Neural cell (in vitro differentiated cells): ENCODE measurements around a stretch of chr22.

DNA sequence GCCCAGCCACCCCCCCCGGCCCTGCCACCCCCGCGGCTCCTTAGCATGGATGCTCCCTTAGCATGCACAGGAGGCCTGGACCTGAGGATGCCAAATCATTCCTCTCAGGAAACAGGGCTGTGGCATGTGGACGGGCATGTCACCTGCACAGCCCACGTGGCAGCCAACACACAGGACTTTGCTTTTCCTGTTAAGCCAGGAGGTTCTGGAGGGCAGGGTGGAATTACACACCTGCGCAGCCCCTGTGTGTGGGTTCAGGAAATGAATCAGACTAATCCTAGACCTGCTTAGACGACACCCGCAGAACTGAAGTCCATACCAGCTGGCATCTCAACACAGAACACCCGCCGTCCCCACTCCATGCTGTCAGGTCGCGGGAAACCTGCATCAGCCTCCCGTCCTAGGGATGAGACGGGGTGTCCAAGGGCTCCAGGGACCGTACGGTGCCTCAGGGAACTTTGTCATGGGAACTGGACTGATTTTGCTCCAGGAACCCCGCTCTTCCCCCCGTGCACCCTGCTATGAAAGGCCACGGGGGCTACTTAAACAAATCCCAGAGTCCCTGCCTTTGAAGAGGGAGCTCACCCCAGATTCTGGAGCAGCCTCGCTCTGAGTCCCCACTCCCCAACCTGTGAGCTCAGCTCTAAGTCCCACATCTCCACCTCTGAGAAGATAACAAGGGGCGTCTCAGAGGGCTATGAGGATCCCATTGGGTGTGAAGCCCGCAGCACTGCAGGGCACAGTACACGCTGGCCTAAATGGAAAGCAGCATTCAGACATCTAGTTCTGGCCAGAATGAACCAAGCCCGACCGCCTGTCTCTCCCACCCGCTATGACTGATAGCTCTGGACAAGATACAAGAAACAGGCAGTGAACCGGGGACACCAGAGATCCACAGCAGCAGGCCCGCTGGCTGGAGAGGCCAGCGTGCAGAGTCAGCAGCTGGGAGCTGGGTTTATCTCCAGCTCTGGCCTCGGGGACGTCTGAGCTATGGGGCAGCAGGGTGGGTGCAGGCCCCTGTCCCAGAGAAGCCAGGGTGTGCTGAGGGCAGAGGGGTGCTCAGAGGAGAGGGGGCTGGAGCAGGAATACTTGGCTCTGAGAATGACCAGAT is 9.9 kb downstream of the CERK start:
- RAMPAGE, long total RNA: no peak

DNA sequence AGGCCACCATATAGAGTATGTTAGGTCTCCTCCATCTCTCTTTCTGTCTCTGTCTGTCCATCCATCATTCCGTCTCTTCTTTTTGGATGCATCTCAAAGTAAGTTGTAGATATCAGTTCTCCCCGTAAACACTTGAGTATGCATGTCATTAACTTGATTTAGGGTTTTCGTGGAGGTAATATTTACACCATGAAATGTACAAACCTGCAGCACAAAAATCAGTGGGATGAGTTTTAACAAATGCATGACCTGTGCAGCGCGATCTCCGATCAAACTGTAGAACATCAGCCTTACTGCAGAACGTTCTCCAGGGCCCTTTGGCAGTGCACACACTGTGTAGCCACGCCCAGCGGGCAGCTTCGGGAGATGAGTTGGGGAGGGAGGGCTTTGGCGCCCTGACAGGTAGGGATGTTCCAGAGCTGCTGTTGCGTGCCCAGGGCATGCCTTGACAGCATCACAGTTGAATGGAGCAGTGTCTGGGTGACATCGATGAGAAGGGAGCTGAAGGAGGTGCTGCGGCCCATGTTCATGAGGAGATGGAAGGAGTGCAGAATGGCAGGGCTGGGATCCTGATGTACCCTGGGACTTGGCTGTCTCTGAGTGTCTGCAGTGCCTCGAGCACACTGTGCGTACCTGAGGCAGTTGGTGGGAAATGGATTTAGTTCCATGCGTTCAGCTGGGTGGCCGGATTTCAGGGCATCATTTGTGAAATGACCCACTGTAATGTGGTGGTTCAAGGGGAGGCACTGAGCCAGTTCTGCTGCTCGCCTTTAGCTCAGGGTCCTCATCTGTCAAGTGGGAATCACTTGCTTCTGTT is 80.2 kb downstream of the TBC1D22A start:
- RAMPAGE, long total RNA: no peak

DNA sequence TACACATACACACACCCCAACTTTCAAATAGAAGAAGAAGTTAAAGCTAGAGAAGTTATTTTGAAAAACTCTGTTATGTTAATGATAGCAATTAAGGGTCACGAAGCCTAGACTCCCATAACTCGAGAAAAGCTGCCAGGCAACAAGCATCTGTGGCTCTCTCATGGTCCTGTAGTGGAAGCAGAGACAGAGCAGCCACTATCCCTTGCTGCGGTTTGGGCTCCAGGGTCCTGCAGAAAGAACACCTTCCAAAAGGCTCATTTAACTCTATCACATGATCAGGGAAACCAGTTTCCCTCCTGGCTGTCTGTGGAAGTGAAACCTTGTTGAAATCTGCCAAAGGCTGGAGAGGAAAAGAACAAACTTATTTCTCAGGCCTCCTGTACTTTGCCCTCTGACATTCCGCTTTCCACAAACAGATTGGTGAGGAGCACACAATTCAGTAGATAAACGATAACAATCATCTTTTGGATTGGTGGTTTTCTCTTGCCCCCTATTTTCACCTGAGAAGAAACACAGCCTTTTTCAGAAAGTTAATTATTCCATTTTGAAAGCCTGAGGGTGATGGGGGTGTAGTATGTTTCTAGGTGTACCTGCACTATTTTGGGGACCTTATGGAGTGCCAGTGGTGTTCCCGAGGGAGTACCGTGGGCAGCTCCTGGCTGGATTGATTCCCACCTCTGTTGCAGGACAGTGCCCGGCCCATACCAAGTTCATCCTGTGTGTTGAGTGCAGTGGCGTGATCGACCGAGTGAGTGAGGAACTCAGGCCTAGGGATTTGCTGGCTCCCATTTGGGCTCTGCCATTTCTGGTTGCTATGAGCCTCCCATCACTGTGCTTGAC is 101.9 kb downstream of the TBC1D22A start:
- RAMPAGE, long total RNA: no peak

- RAMPAGE, long total RNA: no peak
Measured at GRCh38 chr22:46903005-46903482, 140.6 kb downstream of the TBC1D22A start.

GRCh38 chr22:46934798-46935340 is 172.4 kb downstream of the TBC1D22A start:
- RAMPAGE, long total RNA: no peak

DNA sequence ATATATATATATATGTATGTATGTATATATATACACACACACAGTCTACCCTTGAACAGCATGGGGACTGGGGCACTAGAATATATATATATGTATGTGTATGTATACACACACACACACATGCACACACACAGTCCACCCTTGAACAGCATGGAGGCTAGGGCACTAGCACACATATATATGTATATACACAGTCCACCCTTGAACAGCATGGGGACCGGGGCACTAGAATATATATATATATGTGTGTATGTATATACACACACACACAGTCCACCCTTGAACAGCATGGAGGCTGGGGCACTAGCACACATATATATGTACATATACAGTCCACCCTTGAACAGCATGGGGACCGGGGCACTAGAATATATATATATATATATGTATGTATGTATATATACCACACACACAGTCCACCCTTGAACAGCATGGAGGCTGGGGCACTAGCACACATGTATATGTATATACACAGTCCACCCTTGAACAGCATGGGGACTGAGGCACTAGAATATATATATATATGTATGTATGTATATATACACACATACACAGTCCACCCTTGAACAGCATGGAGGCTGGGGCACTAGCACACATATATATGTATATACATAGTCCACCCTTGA is 178.1 kb downstream of the TBC1D22A start:
- RAMPAGE, long total RNA: no peak

DNA sequence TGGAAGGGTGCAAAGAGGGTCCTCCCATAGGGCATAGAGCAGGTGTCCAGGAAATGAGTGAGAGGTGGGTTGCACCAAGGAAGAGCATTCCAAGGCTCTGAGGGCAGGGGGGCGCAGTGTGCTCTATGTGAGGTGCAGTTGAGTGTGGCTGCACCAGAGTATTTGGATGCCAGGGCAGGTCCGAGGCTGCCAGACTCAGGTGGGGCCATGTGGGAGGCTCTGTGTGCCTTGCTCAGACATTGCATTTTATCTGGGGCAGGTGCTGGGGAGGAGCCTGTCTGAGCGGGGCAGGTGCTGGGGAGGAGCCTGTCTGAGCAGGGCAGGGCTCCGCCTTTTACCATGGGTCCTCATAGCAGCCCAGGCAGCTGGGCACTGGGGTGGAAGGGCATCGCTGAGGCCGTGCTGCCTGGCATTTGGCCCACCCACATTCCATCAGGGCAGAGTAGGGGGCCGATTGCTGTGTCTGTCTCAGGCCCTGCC is 281.3 kb downstream of the TBC1D22A start:
- RAMPAGE, long total RNA: no peak

GRCh38 chr22:47089879-47090160 is 327.4 kb downstream of the TBC1D22A start:
- RAMPAGE, long total RNA: no peak

DNA sequence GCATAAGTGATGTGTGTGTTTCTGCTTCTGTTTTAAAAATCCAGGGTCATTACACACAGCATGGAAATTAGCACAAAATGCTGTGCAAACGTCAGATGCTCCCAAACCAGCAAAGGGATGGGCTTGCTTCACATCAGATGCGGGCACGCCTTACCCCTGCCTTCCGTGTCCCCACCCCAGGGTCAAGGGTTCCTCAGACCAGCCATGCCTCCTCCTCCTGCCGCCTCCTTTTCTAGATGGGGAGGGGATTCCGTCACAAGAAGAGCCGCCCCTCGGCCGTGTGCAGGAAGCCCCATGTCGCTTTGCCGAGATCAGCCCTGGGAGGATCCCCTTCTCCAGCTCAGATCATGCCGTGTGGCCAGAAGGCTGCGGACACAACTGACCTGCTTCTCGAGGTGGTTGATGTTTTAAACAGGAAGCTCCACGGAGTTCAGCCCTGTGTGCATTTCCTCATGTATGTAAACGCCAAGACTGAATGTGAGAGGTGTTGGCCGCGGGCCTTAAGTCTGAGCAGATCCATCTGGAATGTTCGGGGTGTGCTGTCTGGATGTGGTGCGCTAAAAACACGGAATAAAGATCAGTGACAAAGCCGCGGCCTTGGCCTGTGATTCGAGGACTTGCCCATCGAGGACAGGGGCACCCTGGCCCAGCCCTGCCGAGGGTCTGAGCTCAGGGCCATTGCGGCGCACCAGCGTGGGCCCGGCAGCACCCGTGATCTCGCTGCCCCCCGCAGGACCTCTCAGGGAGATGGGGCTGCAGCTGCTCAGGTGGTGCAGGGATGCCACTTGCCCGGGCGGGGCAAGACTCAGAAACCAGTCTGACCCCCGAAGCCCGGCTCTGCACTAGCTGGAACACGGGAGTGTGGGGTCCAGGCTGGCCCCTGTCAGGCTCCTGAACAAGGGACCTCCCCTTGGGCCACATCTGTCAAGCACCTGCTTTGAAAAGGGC is 412.9 kb downstream of the TBC1D22A start:
- RAMPAGE, long total RNA: no peak

GRCh38 chr22:47277777-47278165 is 515.3 kb downstream of the TBC1D22A start:
- RAMPAGE, long total RNA: no peak

DNA sequence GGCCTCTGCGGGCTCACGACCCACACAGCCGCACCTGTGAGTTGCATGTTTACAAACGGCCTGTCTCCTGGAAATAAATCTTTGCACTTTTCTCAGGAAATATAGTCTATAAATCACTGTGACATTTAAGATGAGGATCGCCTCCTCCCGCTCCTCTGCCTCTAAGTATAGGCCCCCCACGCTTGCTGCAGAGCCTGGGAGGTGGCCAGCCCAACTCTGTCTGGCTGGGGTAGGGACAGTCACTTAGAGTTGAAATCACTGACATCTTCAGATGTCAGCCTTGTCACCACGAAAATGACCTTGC is 854.8 kb upstream of the TAFA5 start:
- RAMPAGE, long total RNA: no peak

- RAMPAGE, long total RNA: no peak
Measured at GRCh38 chr22:47703747-47704176, 785.6 kb upstream of the TAFA5 start.

GRCh38 chr22:47788455-47788718 is 701.0 kb upstream of the TAFA5 start:
- RAMPAGE, long total RNA: no peak

DNA sequence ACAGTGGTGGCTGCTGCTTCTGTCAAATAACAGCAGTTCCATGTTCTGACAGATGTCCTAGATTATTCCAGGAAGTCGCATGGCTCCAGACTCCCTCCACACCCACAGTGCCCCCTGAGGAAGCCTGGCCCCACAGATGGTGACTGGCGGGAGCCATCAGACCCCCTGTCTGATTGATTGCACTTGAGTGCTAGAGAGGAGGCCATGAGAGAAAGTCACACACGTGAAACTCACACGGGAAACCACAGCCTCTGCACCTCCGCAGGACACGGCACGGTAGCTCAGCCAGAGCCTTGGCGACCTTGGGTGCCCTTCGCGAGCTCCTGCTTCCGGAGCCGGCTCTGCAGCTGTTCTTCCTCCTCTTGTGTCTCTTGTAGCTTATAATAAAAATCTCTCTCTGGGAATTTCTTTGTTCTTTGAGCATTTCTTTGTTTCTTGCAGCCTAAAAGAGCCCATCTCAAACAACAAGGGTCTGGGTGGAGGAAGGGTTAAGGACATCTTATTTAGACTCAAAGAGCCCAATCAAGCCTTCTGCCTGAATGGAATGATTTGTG is 570.8 kb upstream of the TAFA5 start:
- RAMPAGE, long total RNA: no peak

GRCh38 chr22:48277054-48277519 is 212.3 kb upstream of the TAFA5 start:
- RAMPAGE, long total RNA: no peak

- RAMPAGE, long total RNA: no peak
Measured at GRCh38 chr22:48369936-48370423, 119.4 kb upstream of the TAFA5 start.

- RAMPAGE, long total RNA: no peak
Measured at GRCh38 chr22:48477343-48477860, 12.0 kb upstream of the TAFA5 start.

DNA sequence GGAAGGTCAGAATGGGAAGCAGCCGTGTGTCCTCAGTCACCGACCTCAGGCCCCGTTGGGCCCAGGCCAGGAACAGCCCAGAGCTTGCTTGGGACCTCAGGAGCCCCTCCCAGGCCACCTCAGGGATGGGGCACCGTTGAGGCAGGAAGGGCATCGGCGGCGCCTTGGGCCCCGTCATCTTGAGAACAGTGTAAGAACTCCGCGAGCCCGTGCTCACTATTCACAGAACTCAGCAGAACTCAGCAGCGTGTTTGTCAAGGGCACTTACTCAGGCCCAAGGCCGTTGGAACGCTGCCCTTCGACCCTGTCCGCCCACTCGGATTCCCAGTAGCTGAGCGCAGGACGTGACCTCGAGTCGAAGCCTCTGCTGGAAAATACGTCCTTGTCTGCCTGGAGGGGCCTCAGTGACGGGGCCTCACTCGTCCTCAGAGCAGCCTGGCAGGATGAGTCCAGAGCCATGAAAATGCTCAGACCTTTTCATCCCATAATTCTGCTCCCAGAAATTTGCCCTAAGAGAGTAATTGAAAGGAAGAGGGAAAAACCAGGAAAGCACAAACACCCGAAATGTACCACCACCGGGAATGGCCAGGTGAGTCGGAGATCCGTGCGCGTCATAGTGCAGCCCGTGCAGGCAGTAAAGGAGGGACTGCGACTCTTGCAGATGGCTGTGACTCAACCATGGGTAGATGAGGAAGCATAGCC is 203.6 kb downstream of the TAFA5 start:
- RAMPAGE, long total RNA: no peak

GRCh38 chr22:48702482-48703130 is 213.3 kb downstream of the TAFA5 start:
- RAMPAGE, long total RNA: no peak

- RAMPAGE, long total RNA: no peak
Measured at GRCh38 chr22:48834481-48834764, 345.1 kb downstream of the TAFA5 start.